Myometrial cell (primary cell): ENCODE measurements around the genes MUCL3, C6orf15, CCHCR1, HLA-C and DDAH2.

- RAMPAGE, long total RNA: no peak
These were observed 1.3 kb upstream of the MUCL3 start for GRCh38 chr6:30939320-30939973.

- RAMPAGE, long total RNA: no peak
These were observed at the start of gene MUCL3 for GRCh38 chr6:30940321-30941136. Gene MUCL3, plus strand, starts transcription at chr6:30940973.

DNA sequence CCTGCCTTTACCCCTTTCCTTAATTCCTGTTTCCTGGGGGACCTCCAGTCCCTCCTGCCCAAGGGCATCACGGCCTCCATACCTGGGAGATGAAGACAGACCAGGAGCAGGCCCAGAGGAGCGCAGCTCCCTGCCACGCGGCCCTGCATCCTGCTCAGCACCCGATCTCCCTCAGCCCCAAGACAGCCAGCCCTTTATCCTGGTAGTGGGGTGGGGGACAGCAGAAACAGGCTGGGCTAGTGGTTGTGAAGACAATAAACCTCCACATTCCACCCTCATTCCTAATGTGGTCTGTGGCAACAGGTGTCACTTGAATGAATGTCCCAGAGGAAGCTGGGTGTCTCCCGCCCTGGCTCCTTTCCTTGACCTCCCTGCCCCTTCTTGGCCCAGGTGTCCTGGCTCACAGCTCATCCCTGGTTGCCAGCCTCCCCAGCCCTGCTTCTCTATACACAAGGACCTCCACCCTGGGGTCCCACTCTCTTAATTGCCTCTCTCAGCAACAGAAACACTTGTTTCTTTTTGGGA is at the start of gene C6orf15:
TSS of gene C6orf15 (minus strand) at position 169 of the 525 bp plus-strand sequence.
- RAMPAGE, long total RNA: no peak

- RAMPAGE, long total RNA: no peak
These were observed 2.6 kb downstream of the CDSN start for GRCh38 chr6:31117383-31118241.

DNA sequence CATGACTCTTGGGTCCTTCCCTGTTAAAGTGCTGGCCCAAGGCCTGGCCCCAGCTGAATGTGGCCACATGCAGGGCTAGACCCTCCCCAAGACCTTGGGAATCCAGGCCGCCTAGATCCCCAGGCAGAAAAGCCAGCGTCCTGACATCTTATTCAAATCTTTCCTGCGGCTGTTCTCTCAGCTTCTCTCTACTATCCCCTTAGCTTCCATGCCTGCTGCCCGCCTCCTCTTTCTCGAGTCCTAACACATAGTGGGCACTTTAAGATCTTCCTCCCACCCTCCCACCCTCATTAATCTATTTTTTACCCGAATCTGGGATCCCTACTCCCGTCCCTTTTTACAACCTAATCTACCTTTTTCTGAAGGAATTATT is at the start of gene CCHCR1:
TSS of gene CCHCR1 (minus strand) at position 271 of the 373 bp plus-strand sequence.
- RAMPAGE, long total RNA: no peak

- RAMPAGE, long total RNA: no peak
These were observed 15.6 kb upstream of the POU5F1 start for GRCh38 chr6:31185806-31186852.

- RAMPAGE, long total RNA: start-site peak on the minus strand at chr6:31272074-31272087, 89 and 66 reads in 2 replicates
These were observed at the start of gene HLA-C for GRCh38 chr6:31271934-31272498. Gene HLA-C, minus strand, starts transcription at chr6:31272092.

GRCh38 chr6:31356030-31356562 is 883 bp downstream of the HLA-B start:
- RAMPAGE, long total RNA: no peak

- RAMPAGE, long total RNA: no peak
These were observed 34.5 kb upstream of the MICB start for GRCh38 chr6:31463384-31463901.

DNA sequence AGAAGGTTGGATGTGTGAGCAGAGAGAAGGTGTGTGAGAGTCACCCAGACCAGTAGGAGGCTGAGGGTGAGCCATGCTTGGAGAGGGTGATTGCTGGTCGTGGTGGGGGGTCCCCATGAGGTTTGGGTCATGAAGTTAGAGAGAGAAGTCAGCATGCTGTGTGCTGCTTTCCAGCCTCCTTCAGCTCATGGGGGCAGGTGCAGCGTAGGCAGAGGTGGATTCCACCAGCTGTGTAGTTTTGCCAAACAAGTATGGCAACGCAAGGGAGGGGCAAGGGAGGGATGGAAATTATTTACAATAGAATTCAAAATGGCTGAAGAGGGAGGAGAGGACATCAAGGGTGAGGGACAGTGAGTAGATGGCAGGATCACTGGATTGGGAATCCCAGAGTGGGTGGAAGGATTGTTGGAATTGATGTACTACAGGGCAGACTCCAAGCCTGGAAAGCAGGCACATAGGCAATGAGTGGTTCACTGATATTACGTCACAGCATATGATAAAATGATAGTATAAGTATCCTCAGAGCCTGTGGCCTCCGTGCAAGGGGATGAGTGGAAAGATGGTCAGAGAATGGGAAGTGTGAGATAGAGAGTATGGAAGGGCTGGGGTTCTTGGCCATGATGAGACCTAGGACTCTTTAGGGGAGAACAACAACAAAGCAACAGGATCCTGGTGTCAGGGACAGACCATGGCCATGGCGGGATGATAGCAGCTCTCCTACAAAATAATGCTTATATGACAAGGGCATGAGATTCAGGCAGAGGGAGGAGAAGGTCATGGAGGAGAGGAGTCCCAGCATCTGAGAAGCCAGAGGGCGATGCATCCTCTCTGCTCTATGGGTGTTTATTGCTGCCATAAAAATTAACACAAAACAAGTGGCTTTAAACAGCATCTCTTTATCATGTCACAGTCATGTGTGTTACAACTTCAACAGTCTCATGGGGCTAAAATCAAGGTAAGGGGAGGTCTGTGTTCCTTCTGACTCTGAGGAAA is 27.8 kb upstream of the MICB start:
- RAMPAGE, long total RNA: no peak

GRCh38 chr6:31534648-31534924 is 5.8 kb downstream of the MCCD1 start:
- RAMPAGE, long total RNA: no peak

GRCh38 chr6:31557505-31558681 is 10.5 kb downstream of the NFKBIL1 start:
- RAMPAGE, long total RNA: no peak

GRCh38 chr6:31560298-31561434 is 11.4 kb upstream of the LTA start:
- RAMPAGE, long total RNA: no peak

DNA sequence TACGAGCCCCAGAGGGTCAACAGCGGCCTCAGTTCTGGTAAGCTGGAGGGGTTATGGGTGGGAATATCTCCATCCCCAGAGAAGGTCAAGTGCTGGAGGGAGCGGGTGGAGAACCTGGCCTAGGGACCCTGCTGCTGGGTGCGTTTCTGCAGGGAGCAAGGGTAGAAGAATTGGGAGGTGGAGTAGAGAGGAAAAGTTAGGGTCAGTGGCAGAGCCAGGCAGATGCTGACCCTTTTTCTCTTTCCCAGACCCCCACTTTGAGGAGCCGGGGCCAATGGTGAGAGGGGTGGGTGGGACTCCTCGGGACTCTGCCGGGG is 13.1 kb downstream of the PRRC2A start:
- RAMPAGE, long total RNA: no peak

- RAMPAGE, long total RNA: no peak
These were observed 15.6 kb downstream of the PRRC2A start for GRCh38 chr6:31636044-31636502.

GRCh38 chr6:31638746-31639407 is 13.6 kb downstream of the BAG6 start:
- RAMPAGE, long total RNA: no peak

GRCh38 chr6:31639408-31640117 is 12.9 kb downstream of the BAG6 start:
- RAMPAGE, long total RNA: no peak

DNA sequence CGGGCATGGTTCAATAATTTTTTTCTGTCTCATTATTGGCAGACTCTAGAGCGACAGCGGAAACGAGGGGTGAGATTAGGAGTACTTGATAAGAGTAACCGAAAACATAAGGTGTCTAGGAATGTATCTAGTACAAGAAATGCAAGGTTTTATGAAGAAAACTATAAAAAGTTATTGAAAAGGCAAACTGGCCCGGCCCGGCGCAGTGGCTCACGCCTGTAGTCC is 303 bp upstream of the ABHD16A start:
- RAMPAGE, long total RNA: no peak

GRCh38 chr6:31711106-31711689 is 4.0 kb upstream of the LY6G6D start:
- RAMPAGE, long total RNA: no peak

DNA sequence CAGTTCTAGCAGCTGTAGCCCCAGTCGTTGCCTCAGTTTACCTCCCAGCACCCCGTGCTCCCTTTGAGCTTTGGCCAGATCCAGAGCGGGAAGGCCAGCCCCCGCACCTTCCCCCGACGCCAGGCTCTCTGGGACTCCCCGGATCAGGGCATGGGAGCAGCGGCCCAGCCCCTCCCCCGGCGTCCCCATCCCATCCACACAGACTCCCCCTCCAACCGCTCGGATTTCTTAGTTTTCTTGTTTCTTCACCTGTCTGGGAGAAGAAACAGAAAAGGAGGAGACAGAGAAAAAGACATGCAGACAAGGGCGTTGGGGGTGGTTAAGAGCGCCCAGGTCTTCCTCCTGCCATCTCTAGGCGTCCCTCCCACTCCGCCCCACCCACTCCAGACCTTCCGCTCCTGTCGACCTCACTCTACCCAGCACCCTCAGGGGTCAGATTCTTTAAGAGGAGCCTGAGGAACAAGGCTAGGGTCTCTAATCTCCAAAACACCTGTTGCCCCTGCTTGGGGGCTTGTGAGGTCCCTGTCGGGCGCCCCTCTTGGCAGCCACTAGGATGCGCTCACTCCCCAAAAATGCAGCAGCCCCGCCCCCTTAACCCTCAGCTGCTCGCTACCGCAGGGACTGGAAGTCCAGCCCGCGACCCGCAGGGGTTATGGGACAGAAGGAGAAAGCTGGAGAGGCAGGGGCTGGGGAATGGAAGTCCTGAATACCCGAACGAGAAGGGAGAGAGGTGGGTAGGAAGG is at the start of gene DDAH2:
TSS of gene DDAH2 (minus strand) at position 327 of the 743 bp plus-strand sequence.
- RAMPAGE, long total RNA: no peak